Mucosa of descending colon (tissue), 1 donor: ENCODE measurements around a stretch of chr16.

DNA sequence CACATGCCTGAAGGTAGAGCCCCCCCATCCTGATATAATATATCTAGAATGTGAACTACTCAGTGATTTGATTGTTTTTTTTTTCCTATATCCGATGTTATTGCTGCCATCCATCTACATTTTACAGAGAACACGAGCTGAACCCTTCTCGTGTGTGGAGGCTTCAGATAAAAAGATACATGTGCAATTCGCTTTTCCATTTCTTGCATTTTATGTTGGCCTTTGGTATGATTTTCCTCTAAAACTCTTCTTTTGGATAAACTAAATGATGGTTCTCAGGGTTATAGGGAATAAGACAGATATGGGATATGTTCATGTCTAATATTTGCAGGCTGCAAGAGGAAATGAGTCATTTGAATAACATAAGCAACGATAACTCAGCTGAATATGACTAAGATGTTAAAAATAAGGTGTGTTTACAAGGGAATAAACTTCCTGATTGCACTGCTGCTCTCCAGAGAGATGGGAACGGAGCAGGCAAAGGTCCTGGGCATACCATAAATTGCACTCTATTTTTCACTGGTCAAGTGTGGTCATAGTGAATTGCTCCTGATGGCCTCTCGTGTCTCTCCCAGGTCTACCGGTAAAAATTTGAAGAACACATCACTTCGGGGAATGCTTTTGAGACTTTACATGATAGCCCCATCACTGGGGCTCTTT is 666.2 kb downstream of the TOX3 start:
- PRO-cap, result no peak

- PRO-cap, result no peak
These were observed 1.0 kb downstream of the TOX3 start for GRCh38 chr16:52545601-52546596.

DNA sequence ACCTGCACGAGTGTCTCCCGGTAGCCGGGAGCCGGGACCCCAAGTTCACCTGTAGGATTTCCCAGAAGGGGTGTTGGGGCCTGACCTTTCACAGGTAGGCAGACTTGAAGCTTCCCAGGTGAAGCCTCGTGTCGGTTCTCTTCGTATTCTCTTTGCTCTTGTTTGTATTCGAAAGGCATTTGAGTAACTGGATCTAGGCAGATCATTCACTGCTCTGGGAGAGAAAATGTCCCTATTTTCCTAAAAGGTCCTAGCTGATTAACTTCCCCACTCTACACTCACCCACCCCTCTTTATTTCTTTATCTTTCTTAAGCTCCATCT is 683 bp upstream of the TOX3 start:
- PRO-cap, result unidirectional peak, minus-strand start at position 154 of the sequence

DNA sequence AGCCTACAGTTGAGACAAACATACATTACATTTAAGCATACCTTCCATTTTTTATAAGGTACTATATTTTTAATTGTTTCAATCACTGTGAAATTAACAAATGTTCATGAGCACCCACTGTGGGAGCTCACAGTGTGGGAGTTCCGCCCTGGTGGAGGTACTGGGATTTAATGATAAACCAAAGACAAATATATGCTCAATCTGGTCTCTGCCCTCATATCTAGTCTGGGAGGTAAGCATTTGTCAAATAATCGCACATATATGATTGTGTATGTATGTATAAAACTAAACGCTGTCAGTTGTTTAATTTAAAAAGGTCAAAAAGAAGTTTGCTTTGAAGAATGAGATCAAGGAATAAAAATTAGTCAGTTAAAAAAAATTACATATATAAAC is 15.9 kb upstream of the TOX3 start:
- PRO-cap, result unidirectional peak, minus-strand start at position 162 of the sequence

GRCh38 chr16:53031294-53031875 is 21.3 kb downstream of the CHD9NB start:
- PRO-cap, result unidirectional peak, plus-strand start at chr16:53031585

DNA sequence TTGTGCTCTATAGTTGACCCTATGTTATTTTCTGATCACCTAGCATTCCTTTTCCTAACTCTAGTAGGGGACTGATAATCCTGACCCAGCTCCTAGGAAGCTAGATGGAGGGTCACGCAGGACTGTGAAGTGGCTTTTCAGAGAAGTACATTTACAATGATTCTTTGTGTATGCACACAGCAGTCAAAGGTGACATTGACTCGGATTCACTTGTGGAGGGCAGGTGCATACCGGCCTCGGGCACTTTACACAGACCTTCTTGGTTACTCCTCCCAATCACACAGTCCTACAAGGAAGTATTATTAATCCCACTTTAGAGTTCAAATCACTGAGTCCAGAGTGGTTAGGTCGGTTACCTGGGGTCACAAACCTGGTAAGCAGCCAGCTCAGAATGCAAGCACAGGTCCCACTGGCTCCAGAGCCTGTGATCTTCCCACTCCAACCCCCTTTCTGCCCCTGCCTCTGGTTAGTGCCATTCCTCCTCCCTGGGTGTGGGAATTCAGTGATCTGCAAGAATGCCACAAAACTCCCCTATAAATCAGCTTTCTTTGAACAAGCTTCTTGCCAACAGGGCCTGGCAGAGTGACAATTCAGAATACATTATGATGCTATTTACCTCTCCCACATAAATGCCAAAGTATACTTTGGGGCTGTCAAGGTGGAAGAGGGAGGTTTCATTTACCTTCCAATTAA is 7.1 kb downstream of the CHD9NB start:
- PRO-cap, result unidirectional peak, plus-strand start at position 316 of the sequence

- PRO-cap, result no peak
These were observed 6.6 kb downstream of the CHD9NB start for GRCh38 chr16:53046157-53046508.

DNA sequence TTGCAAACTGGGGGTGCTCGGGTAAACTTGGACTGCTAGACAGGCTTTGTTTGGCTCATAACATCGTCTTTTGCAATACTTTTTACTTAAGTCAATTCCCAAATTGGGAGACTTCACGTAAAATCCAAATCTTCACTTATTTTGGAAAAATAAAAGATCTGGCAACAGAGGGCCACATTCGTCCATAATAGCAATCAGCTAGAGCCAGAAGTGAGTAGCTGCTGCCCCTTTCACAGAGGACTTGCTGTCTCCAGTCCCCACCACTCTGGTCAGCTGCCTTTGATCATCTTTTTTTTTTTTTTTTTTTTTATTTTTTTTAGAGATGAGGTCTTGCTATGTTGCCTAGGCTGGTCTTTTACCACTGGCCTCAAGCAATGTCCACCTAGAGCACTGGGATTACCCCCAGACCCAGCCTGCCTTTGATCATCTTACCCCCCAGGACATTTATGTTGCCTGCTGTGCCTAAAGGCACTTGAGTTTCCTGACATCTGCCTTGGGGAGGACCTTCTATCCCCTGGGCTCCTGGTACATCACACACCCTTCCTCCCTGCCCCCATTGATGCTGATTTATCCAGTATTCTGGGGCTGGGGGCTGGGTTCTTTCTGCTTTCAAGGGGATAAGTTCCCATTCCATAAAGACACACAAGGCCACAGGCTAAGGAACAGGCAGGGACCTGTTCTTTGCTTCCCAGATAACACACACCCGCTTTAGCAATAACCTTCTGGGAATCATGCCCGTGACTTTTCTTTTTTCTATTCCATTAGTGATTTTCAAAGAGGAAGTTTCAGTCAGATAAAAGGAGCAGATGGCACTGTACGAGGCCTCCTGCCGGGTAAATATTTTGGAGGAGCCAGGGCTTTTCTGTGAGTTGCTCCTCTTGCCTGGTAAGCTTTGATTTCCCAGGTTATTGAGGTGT is 30.4 kb downstream of the CHD9 start:
- PRO-cap, result no peak

GRCh38 chr16:53156351-53157198 is 101.8 kb downstream of the CHD9 start:
- PRO-cap, result no peak

DNA sequence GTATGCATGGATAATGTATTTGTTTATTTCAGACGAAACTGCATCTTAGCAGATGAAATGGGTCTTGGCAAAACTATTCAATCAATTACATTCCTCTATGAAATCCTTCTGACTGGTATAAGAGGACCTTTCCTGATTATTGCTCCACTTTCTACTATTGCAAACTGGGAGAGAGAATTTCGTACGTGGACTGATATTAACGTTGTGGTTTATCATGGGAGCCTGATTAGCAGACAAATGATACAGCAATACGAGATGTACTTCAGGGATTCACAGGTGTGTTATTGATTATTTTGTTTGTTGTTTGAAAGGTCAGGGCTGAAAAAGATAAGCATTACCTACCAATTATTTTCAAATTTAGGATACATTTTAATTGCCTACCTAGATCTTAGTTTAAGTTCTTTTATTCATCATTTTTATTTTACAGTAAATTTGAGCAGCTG is 183.5 kb downstream of the CHD9 start:
- PRO-cap, result no peak

- PRO-cap, result no peak
These were observed 126.6 kb upstream of the RBL2 start for GRCh38 chr16:53307572-53308128.

GRCh38 chr16:53490734-53491464 is 12.1 kb downstream of the AKTIP start:
- PRO-cap, result no peak

DNA sequence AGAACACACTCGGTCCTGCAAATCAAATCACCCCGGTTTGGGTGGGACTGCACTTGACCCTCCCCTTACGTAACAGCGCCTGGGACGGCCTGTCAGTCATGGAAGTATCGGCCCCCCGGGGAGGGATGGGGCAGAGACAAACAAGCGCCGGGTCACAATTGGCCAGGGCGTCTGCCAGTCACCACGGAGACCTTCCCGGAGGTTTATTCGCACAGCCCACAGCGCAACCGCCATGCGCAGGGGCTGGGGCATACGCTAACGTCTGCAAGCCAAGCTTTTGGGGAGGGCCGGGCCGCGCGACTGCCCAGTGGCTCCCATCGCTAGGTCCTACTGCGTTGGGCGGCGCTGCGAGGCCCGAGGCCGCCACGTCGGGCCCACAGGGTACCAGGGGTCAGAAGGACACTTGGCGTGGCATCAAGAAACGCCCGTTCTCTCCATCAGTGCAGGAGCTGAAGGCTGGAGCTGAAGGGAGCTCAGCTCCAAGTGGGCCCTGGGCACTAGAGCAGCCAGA is 449 bp upstream of the AKTIP start:
- PRO-cap, result bidirectional peak, plus-strand start at position 155 of the sequence, minus-strand start outside the sequence; bidirectional peak, plus-strand start at position 233 of the sequence, minus-strand start at position 329 of the sequence

- PRO-cap, result no peak
These were observed 1.7 kb upstream of the AKTIP start for GRCh38 chr16:53504624-53505183.

GRCh38 chr16:53947848-53948284 is 243.9 kb downstream of the FTO start:
- PRO-cap, result no peak

GRCh38 chr16:53955796-53956359 is 251.9 kb downstream of the FTO start:
- PRO-cap, result no peak

- PRO-cap, result no peak
These were observed 288.7 kb downstream of the IRX3 start for GRCh38 chr16:53997794-53998343.

DNA sequence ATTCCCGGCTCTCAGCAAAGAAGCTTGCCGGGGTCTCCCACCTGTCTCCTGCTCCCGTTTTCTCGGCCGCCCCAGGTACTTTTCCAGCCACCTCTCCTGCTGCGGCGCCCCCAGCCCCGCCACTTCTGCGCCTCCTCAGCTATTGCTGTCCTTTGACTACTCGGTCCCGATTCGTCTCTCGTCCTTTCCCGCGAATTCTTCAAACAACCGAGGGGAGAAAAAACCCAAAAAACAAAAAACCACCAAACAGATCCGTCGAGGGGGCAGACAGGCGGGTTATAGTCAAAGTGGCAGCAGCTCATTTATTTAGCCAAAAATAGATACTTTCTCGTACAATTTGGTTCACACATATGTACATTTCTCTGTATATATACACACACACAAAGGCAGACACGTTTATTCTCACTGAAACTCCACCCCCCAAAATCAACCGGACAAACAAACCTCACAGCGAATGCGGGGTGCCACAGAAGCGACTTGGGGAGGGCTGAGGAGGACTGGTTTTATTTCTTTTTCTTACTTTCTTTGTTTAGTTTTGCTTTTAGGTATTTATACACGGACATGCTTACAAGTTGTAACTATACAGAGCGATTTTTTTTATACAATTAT is 3.5 kb downstream of the IRX3 start:
- PRO-cap, result no peak

- PRO-cap, result no peak
These were observed 98.5 kb upstream of the IRX3 start for GRCh38 chr16:54385046-54385427.

GRCh38 chr16:54430186-54431066 is 143.8 kb upstream of the IRX3 start:
- PRO-cap, result no peak